ENCODE measurements around the genes DRC1, FAM166C, DNAJC5G and FNDC4.

DNA sequence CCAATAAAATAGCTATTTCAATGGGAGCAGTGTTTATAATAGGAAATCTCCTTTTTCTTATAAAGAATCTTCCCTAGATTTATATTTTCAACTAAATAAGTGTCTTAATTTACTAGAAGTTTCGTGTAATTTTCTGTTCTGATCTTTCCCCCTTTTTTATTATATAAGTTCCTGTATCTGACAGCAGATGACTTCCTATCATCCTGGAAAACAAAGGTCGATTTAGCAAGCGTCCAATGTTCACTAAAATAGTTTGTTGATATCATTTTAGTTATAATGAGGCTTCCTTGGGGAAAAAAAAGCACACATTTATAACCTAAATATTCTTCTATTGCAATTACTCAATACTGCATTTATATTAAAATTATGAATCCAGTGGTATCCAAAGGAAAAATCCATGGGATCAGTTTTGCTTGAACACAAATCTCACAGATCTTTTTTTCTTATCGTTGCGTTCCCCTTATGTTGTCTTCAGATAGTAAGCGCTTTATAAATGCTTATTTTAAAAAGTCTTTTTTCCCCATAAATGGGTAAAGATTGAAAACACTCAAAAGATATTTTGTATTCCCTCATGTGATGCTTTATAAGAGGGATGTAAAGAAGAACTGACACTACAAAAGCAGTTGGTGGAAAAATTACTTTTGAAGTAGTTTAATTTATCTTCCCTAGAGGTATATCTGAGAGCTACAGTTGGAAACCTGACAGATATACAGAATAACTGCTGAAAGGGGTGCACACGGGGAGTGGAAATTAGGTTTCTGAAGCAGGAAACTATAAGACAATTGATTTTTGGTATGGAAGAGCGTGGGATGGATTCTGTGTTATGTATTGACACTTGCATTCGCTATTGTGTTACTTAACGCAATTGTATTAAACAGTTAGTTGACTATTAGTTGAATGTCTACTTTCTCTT, 1.4 kb upstream of the ADGRF3 start:
- PRO-cap, result no peak

GRCh38 chr2:26356619-26357195, 10.1 kb upstream of the ADGRF3 start:
- PRO-cap, result no peak

- PRO-cap, result no peak
Observed at GRCh38 chr2:26401485-26402508, at the start of gene DRC1. TSS of gene DRC1 (plus strand) at chr2:26401920.

GRCh38 chr2:26411313-26412027, 9.8 kb downstream of the DRC1 start:
- PRO-cap, result no peak

DNA sequence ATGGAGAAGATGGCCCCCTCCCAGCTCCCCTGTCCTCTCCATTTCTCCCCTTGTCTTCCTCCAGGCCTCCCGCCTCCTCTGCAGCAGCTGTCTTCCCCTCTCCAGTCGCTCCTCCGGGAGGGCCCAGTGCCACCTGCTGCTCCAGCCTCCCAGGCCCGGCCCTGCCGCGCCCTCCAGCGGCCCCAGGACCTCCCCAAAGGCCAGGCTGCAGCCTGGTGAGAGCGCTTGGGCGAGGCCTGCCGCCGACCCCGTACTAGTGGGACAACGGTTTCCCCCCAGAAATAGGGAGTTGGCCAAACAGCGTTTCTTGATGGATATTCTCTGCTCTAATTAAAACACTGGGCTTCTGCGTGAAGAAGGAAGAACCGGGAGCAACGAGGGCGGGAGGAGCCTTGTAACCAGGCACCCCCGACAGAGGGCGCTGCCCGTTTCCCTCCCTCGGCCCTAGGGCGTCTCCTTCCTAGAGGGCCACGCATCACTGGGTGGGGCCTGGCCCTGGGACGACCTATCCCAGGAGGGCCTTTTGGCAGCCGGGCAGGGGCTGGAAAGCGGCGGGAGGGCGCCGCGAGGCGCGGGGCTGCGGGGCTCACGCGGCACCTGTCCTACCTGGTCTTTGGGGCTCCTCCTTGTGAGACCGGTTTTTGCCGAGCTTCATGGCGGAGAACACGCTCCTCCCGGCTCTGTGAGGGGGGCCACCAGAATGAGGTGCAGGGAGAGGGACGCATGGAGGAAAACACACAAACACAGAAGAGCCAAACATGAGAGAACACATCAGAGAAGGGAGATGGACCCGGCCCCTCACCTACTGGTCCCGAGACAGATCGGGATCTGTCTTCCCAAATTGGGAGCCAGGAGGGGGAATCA, 55.2 kb downstream of the OTOF start:
- PRO-cap, result no peak

GRCh38 chr2:26562105-26562684, at the start of gene FAM166C:
TSS of gene FAM166C (plus strand) at chr2:26562587.
- PRO-cap, result no peak

- PRO-cap, result no peak
Observed at GRCh38 chr2:26652108-26653064, 11.2 kb upstream of the CIB4 start.

DNA sequence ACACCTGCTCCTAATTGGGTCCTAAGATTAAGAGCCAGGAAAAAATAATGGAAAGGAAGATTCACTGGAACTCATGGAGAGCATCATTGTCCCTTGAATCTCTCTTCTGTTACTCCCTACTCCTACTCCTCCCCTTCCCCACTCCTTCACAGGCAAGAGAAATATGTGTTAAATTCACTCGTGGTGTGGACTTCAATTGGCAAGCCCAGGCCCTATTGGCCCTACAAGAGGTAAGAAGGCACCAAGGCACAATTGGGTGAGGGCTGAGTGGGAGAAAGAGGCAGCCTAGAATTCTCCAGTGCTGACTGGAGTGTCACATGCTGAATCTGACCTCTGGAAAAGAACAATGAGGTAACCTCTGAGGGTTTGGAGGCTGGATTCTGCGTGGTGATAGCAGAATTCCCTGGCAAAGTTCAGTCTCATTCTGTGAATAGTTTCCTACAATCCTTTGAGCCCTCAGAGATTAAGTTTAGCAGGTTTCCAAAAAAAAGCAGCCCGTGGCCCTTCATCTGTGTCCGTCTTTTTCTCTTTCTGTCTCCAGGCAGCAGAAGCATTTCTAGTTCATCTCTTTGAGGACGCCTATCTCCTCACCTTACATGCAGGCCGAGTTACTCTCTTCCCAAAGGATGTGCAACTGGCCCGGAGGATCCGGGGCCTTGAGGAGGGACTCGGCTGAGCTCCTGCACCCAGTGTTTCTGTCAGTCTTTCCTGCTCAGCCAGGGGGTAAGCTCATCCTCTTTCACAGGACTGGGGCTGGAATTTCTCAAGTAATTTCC, 6.9 kb downstream of the CENPA start:
- PRO-cap, result no peak

- PRO-cap, result no peak
Observed at GRCh38 chr2:26846396-26846641, 1.6 kb upstream of the DPYSL5 start.

DNA sequence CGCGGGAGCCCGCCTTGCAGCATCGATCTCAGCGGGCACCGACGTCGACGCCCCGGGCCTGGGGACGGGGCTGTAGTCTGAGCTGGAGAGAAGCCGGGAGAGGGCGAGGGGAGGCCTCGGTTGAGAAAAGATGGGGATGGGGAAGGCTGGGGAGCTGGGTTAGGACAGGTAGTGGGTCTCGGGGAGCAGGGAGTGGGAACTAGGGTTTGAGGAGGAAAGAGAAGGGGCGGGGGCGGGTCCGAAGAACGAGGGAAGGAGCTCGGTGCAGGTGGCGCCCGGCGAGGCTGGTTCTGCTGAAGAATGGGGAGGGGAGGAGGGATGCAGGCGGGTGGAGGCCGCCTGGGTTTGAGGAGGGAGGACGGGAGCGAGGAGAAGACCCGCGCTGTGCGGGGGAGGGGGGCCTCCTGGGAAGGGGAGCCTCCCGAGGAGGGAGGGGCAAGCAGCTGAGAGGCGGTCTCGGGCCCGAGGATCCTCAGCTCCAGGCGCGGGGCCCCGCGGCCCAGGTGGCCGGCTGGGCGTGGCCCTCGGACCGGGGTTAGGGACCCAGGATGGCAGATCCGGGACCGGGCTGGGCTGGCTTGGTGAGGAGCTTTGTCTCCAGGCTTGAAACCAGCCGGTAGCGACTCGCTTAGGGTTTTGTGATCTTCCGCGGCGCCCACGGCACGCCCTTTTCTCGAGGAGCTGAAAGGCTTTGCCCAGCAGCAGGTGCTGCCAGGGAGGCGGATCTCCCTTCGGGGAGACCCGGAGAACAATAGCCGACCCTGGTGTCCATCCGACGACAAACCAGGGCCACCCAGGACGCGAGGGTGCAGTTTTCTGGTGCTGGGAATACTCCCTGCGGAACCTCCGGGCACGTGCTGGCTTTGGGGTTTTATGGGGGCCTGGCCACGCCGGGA, 1.2 kb downstream of the DPYSL5 start:
- PRO-cap, result no peak

GRCh38 chr2:27033491-27034579, 1.1 kb downstream of the TMEM214 start:
- PRO-cap, result no peak

GRCh38 chr2:27088970-27089554, 2.5 kb downstream of the KHK start:
- PRO-cap, result no peak

- PRO-cap, result no peak
Observed at GRCh38 chr2:27096213-27096801, 9.7 kb downstream of the KHK start.

GRCh38 chr2:27129070-27129836, 5.2 kb downstream of the PREB start:
- PRO-cap, result no peak

GRCh38 chr2:27271498-27272146, 3.6 kb upstream of the DNAJC5G start:
- PRO-cap, result no peak

- PRO-cap, result no peak
Observed at GRCh38 chr2:27274920-27275595, at the start of gene DNAJC5G. TSS of gene DNAJC5G (plus strand) at chr2:27275433.

DNA sequence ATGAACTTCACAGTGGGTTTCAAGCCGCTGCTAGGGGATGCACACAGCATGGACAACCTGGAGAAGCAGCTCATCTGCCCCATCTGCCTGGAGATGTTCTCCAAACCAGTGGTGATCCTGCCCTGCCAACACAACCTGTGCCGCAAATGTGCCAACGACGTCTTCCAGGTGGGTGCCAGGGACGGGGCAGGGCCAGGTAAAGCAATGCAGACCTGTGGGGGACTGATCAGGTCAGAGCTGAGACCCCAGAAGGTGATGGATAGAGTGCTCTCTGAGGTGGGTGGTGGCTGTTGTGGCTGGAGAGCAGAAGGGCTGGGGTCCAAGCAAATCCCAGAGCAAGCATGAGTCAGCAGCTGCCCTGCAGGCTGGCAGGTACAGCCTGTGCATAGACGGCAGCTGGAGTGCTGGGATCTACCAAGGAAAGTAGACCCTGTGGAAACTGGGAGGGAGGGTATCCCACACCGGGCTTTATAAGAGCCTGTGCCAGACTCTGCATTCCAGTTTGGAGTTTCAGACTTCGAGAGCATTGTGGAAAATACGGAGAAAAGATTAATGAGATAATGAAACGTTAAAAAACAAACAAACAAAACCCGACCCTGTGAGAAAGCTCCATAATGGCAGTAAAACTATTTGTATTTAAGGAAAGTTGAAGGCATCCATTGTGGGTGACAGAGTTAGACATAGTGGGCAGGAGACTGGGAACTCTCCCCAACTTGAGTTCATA, 665 bp downstream of the TRIM54 start:
- PRO-cap, result no peak

- PRO-cap, result no peak
Observed at GRCh38 chr2:27322021-27322902, 635 bp downstream of the MPV17 start.

DNA sequence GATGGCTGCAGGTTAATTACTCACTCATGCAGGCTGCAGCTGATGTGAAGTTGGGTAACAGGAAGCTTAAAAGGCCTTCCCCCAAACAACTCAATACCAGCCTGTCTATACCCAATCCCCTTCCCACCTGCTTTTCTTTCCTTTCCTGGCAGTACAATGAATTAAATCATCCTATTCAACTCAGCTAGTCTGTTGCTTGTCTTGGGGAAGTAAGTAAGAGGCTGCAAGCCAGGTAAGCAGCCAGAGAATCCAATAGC, 1.4 kb downstream of the FNDC4 start:
- PRO-cap, result no peak

- PRO-cap, result bidirectional peak, plus-strand start at chr2:27495000, minus-strand start at chr2:27494795; unidirectional peak, minus-strand start at chr2:27495198
Observed at GRCh38 chr2:27494656-27495558, at the start of gene FNDC4. TSS of gene FNDC4 (minus strand) at chr2:27495200.